Thoracic aorta endothelial cell (primary cell): ENCODE results near the gene MAGI3.

DNA sequence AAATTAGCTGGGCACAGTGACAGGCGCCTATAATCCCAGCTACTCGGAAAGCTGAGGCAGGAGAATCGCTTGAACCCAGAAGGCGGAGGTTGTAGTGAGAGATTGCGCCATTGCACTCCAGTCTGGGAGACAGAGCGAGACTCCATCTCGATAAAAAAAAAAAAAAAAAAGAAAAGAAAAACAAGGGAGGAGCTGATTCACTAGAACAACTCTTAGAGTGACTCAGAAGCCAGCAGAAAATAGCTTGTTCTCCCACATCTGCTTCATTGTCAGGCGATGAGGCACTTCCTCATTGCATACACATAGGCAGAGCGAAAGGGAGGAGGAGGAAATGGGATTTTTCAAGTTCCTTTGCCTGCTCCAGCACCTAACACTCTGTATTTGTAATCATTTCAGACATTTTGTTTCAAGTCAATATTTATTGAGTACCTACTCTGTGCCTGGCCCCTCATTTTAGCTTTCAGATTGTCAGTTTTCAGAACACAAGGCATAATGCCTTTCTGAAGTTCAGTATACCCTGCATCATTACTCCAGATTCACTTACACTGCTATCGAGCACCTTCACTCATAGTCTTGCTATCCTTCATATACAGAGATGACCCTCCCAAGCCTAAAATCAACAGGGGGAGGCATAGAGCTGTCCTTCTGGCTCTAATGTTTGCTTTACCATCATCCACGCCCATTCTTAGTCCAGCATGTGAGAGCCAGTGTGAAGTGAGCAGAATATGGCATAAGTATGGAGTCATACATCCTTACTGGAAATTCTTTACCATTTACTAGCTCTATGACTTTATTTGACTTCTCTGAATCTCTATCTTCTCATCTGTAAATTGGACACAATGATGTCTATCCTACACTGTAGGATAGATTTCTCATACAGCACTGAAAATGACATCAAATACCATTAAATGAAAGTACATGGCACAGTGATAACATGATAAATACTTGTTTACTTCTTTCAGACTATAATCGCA lies 1.7 kb upstream of the CTTNBP2NL start:
- CAGE, long polyA plus RNA, result no peak

DNA sequence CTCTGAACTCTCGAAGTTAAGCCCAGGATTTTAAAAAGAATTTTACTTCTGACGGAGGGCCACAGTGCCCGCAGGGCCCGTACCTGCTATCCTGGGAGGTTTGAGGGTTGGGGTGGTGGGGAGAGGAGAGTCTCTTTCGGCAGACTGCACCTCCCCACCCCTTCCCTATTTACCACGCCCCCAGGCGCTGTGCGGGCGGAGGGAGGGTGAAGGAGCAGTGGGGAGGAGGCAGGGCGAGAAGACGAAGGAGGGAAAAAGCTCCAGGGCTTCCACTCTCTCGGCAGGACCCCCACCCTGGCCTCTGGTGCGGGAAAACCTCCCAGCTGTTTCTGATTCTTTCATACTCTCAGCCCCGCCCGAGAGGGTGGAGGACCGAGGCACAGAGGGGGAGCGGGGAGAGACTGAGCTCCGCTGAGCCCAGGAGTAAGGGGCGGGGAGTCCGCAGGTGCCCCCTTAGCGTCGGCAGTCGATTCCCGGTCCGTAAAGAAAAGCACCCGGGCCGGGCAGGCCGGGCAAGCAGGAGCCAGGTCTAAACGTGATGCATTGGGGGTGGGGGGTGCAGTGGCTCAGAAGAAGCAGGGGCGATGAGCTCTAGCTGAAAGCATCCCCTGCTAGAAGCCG lies 816 bp upstream of the WNT2B start:
- CAGE, long polyA plus RNA, result no peak

DNA sequence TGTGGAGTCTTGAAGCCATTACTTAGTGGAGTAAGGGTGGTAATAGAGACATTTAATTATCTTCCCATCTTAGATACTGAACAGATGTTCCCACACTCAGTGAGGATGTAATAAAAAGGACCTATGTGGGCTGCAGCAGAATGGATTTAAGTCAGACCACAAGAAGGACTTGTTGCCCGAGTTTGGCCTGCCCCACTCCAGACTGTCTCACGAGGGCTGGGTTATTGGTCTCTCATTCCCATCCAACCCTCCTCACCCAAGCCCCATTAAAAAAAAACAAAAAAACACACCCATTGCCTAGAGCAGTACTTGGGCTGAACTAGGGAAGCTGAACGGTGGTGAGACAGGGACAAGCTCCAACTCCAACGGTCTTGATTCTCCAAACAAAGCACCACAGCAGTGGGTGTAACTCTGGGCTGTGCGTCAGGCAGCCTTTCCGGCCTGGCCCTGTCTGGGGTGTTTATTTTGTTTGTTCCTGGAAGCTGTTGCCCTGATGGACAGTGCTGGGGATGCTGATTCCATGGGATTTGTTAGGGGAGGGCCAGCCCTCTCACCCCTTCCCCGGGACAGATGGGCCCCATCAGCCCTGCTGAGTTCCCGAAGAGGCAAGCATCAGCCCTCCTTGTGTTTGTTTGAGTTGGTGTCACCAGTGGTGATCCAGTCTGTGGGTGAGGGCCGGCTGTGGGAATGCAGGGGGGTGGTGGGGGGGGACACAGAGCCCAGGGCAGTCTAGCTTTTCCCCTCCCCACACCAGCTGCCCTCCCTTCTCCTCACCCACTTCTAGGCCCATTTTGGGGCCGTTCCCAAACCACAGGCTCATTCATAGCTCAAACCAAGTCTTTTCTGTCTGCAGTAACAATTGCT lies 4.3 kb downstream of the WNT2B start:
- CAGE, long polyA plus RNA, result no peak

DNA sequence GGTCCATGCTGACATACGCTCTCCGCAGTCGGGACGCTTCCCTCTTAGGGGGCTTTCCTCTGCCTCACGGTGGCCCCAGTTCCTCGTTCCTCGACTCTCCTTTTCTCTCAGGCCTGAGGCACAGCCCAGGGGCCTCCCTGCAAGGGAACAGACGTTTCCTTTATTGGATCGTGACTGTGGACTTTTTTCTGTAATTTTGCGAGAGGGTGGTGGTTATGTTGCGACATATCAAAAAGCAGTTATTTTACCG lies 283 bp downstream of the CAPZA1 start:
- CAGE, long polyA plus RNA, result no peak

DNA sequence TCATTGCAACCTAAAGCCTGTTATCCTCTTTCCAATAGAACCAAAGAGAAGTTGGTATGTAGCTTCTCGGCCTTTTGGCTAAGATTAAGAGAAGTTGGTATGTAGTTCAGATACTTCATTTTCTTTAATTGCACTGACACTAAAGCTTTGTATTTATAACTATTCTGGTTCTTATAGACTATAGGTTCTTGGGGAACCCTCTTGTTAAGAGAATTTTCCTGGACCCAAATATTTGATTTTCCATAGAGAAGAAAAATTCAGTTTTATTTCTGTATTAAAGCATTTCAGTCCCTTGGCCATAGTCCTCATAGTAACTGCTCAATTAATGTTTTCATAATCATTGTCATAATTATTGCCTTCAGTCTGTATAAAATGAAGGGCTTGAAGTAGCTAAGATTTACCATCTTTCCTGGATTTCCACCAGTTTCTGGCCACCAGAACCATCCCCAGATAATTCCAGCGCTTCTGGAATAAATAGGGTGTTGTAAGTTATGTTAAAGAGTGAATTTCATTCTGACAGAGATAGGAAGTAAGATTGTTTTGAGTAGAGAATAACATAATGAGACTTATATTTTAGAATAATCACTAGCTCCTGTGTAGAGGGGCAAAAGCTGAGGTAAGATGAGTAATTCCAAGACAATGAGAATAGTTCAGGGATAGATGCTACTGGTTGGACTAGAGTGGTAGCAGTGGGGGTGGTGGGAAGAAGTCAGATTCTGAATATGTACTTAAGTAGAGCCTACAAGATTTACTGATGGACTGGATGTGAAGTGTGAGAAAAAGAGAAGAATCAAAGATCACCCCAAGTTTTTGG lies 23.5 kb upstream of the MOV10 start:
- CAGE, long polyA plus RNA, result no peak

DNA sequence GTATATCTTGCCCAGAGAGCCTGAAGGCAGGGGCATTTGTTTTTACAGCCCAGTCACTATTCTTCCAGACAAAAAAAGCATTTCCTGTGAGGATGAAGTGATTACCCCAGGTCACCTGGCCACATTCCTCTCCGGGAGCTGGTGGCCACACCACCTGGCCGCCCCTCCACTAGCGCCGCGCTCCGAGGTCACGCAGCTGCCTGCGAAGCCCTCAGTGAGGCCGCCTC lies 106.7 kb downstream of the SLC16A1 start:
- CAGE, long polyA plus RNA, result no peak

DNA sequence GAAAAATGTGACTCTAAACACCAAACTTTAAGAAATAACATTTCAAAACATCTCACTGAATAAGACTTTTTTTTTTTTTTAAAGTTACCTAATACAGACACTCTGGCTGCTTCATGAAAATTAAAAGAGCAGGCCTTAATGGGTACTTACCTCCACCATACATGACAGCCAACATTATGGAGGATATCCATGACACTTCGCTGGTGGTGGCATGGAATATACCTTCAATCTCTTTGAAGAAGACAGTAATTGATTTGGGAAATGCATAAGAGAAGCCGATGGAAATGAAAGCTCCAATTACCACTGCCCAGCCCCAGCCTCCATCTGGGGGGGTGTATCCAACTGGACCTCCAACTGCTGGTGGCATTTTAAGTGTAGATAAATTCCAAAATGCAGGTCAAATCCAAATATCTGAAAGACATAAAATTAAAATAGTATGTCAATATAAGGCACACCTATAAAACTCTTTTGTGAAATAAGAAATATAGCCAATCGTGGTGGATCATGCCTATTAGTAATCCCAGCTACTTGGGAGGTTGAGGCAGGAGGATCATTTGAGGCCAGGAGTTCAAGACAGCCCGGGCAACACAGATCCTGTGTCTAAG lies 27.0 kb downstream of the SLC16A1 start:
- CAGE, long polyA plus RNA, result no peak

- CAGE, long polyA plus RNA, result no peak
Observed at GRCh38 chr1:112983204-112983671, 27.2 kb upstream of the SLC16A1 start.

- CAGE, long polyA plus RNA, result no peak
Observed at GRCh38 chr1:113390362-113390912, at the start of gene MAGI3. MAGI3 (plus strand) TSS chr1:113390515.

DNA sequence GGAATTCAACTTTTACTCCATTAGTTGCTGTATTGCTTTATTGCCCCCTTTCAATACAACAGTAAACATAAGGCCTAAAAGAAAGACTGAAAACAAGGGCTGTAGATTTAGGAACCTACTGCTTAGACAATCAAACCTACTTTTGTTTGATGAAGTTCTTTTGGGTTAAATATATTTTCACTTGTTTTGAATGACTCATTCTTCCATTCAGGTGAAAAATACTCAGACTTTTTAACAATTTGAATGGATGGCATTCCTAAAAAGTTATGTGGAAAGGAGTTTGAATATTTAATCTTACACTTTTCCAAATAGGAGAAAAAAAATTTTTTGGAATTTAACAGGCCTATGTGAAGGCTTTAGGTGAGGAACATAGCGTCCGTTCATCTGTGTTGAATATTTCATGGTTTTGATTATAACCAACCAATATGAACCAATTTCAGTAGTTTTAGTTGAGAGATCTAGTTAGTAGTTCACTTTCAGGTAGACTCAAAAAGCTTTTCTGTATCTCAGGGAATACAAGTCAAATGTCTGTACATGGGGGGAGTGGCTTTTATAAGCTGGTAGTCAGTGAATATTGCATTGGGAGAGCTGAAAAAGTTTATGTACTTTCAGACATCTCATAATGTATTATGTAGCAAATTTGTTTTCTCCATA lies 30.1 kb downstream of the MAGI3 start:
- CAGE, long polyA plus RNA, result no peak

- CAGE, long polyA plus RNA, result no peak
Observed at GRCh38 chr1:113429102-113429924, 39.0 kb downstream of the MAGI3 start.

- CAGE, long polyA plus RNA, result no peak
Observed at GRCh38 chr1:113460944-113461721, 70.8 kb downstream of the MAGI3 start.

DNA sequence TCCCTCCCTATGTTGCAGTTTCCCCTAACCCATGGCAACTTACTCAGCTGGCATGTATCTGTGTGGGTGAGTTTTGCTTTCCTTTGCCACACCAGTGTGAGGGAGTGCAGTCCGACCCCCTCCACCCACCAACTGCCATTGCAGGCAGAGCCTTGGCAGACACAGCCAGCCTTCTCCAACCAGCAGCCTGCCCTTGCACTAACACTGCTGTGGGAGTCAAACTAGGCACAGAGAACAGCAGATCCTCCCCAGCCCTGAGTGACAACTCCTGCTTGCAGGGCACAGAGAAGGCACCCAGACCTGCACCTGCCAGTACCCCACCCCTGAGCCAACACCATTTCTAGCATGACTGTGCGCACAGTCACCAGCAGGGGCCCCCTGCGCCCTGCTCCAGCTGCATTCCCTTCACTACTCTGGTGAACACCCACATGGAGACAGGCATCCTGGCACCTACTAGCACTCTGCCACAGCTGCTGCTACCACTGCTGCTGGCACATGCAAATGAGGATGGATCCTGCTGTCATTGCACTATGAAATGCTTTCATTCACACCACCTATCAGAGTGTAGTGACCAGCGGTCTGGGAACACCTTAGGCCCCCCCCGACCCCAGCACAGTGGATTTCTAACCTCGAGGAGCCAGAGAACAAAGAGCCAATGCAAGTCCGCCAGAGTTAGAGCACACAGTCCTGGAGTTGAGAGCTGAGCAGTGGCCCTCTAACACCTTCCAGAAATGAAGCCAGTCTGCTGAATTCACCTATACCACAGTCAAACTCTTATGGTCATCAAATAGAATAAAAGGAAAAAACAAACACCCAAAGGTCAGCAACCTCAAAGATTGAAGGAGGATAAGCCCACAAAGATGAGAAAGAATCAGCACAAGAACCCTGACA lies 98.5 kb downstream of the MAGI3 start:
- CAGE, long polyA plus RNA, result no peak

DNA sequence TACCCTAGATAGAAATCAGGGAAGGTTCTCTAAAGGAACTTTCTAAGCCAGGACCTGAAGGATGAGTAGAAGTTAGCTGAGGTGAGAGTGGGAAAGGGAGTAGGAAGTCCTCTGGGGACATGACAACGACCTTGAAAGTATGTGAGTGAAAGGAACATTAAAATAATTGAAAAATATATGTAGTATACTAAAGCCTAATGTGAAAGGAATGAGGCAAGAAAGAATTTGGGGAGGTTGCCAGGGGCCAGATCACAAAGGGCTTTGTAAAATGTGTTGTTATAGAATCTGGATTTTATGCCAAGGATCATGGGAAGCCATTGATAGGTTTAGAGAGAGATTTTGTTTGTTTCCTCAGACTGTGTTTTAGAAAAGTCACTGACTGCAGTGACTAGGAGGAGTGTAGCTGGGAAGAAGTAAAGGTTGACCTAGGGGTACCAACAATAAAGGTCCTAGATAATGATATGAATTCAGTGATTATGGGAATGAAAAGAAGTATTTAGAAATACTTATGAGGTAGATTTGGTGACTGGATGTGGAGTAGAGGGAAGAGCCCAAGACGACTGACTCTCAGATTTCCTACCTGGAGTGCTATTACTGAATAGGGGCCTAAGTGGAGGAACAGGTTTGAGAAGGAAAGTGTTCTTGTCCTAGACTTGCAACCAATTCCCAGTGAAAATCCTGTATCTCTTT lies 179.9 kb downstream of the PHTF1 start:
- CAGE, long polyA plus RNA, result no peak

DNA sequence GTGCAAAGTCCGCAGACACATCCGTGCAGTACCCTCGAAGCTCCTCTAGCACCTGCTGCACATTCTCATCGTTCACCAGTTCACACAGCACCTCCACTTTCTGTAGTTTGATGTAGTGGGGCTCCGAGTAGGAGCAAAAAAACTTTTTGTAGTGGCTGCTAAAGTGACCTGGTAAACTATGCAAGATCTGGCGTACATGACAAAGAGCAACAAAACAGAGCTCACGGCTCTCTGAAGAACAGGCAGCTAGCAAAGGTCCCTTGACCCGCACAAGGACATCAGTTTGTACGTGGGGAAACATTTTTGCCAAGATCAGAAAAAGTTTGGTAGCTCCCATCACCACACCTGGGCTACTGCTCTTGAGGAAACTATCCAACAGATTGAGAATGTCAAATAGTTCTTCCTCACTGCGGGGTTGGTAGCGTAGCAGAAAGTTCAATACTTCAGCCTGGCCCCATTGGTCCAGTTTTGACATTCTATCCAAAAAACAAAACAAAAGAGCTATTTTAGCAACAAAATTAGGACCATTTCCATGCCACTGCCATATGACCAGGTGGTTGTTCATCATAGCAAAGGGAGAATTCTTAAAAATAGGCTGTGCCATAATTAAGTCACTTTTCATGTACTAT lies 4.6 kb downstream of the AP4B1 start:
- CAGE, long polyA plus RNA, result no peak

GRCh38 chr1:113956957-113957431 lies 22.3 kb upstream of the OLFML3 start:
- CAGE, long polyA plus RNA, result no peak

GRCh38 chr1:113975676-113976958 lies 3.2 kb upstream of the OLFML3 start:
- CAGE, long polyA plus RNA, result no peak

GRCh38 chr1:114420207-114420986 lies 90.6 kb downstream of the TRIM33 start:
- CAGE, long polyA plus RNA, result no peak

- CAGE, long polyA plus RNA, result no peak
Observed at GRCh38 chr1:114703105-114703939, 8.0 kb upstream of the AMPD1 start.

DNA sequence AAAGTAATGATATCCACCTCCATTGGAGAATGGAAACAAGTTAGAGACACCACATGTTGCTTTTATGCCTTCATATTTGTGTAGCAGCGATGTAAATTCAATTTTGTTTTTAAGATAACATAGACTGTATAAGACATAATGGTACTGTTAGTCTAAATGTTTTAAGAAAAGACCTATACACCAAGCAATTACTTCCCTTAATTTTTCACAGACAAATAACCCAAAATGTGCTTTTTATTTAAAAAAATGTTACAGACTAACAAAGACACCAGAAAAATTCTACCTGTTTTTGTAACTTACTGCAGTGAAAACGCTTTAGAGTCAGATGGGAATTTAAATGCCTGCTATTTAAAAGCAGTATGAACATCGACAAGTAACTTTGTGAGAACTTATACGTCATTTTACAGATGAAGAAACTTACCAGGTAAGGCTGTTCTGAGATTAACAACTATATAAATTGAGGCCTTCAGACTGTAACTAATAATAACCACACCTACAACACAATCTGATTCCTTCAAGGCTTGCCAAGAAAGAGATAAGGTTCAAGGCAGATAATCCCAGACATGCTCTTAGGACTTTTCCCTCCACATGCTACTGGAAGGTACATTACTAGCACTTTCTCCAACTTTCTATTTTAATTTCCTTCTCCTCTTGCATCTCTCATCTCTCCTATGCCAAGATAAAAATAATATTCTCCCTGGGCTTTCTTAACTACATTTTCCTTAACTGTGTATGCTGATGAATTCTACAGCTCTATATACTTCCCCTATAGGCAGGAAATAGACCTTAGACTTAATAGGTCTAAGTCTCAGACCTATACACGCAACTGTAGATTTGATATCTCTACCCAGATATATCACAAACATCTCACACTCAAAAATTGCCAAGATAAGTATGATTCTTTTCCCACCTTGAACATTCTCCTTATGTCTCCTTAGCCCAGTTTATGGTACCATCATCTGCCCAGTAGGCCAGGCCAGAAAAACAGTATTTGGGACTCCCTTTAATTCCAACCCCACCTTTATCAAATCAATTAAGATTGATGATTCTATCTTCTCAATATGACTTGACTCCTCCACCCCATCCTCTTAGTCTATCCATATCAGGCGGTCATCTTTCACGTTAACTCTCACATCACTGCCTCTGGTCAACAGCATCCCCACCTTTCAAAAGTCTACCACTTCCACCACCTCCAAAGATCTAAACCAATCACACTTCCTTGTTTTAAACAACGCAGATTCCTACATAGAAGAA lies 19.0 kb upstream of the NRAS start:
- CAGE, long polyA plus RNA, result no peak